HTR-8/SVneo (cell line): ENCODE measurements around the gene SPRED2.

DNA sequence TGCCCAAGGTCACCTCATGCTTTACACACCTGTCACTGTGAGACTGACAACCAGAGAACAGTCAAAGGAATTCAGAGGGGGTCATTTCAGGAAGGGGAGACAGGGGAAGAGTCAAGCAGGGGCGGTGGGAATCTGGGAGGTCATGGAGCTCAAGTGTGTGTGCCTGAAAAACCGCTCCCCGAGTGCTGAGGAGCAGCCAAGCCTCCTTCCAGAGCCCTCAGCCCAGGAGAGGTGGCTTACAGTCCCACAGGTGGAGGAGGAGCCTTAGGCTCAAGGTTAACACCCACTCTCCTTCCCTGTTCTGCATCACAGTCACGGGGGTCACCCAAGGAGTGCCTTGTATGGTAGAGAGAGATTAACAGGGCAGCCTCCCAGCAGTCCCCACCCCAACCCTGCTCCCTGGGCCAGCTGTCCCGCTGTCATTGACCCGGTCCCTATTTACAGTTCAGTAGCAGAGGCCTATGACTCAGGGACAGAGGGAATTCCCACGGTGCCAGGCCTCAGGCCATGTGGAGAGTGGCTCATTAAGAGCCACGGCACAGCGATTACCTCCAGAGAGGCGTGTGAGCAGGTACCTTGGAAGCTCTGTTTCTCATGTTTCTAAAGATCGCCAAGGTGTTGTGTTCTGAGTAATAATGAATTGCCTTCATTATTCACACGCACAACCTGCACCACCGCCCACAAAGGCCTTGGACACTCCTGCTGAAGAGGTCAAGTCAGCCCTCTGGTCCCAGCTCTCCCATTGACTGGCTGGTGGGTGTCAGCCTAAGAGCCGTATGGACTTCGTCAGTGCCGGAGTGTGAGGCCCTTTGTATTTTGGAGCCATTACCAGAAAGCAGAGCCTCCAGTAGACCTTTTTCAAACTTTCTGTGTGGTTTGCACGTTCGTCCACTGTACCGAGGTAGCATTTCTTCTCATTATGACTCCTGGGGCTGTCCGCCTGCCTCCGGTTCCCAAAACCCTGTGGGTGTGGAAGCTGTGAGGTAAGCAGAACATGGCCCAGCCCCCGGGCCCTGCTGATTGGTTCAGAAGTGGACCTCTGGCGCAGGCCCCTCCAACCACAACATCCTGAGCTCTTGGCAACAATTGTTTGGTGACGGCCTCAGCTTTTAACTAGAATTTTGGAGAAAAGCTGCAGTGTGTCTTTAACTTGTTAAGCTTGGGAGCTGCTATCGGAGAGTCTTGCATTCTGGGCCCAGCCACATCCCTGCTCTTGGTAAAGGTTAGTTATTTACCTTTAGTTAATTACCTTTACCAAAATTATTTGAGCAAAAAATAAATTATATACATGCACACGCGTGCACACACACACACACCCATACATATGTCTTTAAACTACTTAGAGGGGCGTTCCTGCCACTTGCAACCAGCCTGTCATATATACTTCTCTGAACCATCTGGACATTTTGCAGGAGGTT lies 47.0 kb downstream of the SERTAD2 start:
- RRBS: 95% methylated on average over 2 of the region's 28 CpGs

DNA sequence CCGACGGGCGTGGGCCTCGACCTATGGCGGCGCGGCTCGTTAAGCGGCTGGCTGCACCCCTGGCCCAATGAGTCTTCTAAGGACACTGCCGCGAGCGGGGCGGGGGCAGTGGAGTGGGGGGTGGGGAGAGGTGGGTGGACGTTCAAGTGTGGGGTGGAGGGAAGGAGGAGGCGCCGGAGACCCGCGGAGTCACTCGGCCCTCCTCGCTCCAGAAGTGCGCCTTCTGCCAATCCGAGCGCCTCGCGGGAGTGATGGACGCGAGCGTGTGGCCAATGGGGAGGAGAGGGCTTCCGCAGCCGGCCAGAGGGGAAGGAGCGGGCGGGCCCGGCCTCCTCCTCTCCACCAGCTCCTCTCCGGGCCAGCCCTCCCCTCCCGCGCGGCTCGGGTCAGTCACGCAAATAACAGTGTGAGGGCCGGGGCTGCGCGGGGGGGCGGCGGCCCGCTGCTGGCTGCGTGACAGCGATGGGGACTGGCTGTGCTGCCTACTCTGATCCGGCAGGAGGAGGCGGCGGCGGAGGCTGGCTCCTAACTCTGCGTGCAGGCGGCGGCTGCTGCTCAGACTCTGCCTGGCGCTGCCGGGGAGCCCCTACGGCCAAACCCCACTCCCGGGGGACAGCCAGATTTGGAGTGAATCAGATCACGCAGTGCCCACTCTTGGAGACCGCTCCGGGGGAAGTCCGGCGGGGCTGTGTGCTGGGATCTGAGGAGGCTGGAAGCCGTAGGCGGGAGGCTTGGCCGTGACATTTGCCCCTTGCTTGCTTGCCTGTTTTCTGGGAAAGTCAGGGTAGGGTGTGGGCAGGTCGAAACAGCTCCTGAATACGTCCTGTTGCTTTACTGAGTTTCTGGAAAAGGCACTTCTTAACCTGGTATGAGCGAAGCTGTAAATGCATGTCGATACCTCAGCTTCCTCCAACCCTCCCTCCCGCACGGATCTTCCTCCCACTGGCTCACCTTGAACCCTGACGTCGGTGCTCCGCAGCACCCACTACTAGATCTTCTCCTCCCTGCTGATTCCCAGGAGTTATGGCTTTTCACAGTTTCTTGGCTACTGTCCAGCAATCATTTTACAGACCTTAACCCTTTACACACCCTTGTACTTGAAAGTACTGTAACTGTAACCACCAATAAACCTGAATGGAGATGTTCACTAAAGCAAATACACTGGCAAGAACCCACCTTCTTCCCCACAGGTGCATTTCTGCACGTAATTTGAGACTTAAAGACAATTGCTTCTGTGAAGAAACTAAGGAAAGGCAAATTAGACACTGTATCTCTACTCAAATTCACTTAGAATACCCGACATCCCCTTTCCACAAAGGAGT lies 97.9 kb upstream of the SERTAD2 start:
- RRBS: 1% methylated on average over 32 of the region's 77 CpGs

DNA sequence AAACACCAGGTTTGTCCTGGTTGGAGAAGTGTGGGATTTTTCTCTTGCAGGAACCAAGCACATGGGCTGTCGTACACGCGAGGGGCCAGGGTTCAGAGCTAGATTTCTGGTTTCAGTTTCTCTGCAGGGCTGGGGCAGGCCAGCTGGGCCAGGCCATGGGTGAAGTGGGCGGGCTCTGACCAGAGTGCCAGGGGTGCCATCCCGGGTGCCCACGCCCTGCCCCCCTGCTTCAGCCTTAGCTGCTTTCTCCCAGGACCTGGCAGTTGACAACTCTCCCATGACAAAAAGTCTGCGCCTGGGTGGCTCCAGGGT lies 51.3 kb upstream of the SLC1A4 start:
- RRBS: no CpG with 5 or more reads among the region's 7 CpGs

DNA sequence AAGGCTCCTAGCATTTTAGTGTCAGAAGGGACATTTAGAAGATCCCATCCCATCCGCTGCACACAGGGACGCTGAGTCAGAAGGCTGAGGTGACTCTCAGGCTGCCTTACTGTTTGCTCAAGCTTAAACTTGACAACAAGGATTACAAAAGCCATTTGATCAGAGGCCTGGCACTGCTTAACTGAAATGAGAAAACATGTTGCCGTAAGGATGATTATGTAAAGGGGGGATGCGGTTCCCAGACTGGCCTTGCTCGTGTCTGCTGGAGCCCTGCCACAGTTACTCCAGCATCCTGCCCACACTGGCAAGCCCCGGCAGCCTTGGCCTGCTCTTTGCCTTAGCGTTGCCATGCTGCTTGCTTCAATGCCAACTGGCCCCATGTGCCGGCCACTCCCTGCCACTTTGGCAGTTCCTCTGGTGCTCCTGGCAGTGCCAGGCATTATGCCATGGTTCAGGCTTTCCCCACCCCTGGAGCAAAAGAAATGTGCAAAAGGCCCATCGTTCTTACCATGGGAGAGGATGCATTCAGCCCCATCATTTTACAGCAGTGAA lies 45.5 kb upstream of the SLC1A4 start:
- RRBS: 87% methylated on average over 3 of the region's 9 CpGs

DNA sequence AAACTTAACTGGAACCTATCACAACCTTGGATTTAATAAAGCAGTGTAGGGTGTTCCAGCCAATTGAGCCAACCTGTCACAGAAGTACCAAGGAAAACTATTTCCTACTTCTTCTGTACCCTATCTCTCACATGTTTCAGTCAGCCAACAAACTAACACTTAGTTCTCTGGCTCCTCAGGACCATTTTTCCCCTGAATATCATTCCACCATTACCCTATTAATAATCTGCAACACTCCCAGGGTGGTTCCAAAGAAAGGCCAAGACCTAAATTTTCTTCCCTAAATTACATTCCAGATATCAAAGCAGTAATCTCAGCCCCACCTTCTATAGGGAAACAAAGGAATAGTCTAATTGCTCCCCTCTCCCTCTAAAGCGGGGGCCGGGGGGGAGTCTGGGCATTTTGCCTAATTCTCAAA lies 8.5 kb downstream of the RAB1A start:
- RRBS: no CpG with 5 or more reads among the region's 2 CpGs

GRCh38 chr2:65128506-65129194 lies 1.3 kb downstream of the RAB1A start:
- RRBS: no CpG with 5 or more reads among the region's 6 CpGs

DNA sequence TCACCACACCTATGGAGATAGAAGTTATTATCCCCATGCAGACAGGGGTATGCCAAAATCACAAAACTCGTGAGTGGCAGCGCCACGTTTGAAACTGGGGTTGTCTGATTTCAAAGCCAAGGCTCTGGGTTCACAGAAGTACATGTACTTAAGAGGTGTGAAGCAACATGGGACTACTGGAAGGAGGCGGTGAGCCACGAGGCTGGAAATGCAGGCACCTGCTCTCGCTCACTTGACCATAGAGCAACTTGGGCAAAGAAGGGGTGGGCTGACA lies 689 bp upstream of the ACTR2 start:
- RRBS: no CpG with 5 or more reads among the region's 6 CpGs

GRCh38 chr2:65268933-65269507 lies 41.4 kb downstream of the ACTR2 start:
- RRBS: no CpG with 5 or more reads among the region's 5 CpGs

GRCh38 chr2:65311520-65312471 lies 84.2 kb downstream of the ACTR2 start:
- RRBS: no CpG with 5 or more reads among the region's 20 CpGs

DNA sequence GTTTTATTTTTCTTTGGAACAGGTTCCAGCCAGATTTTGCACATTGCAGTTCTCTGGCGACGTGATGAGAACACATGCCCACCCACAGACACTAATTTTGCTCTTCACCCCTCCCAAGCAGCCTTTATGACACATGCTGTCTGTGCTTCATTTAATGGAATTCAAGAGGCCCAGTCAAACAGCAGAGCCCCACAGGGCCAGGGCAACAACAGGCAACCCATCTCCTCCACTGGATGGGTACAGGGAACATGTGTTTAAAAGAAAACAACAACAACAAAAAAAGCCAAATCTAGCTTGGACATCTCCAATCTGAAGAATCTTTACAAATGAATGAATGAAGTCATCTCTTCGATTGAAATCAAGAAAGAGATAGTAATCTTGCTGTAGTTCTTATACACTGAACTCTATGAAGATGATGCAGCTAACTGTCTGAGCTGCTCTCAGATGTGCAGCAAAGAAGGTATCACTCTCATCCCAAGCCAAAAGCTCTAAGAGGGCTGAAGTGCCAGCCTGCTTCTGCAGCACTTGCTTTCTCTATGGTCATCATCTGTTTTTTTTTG lies 70.6 kb downstream of the SPRED2 start:
- RRBS: no CpG with 5 or more reads among the region's 3 CpGs

DNA sequence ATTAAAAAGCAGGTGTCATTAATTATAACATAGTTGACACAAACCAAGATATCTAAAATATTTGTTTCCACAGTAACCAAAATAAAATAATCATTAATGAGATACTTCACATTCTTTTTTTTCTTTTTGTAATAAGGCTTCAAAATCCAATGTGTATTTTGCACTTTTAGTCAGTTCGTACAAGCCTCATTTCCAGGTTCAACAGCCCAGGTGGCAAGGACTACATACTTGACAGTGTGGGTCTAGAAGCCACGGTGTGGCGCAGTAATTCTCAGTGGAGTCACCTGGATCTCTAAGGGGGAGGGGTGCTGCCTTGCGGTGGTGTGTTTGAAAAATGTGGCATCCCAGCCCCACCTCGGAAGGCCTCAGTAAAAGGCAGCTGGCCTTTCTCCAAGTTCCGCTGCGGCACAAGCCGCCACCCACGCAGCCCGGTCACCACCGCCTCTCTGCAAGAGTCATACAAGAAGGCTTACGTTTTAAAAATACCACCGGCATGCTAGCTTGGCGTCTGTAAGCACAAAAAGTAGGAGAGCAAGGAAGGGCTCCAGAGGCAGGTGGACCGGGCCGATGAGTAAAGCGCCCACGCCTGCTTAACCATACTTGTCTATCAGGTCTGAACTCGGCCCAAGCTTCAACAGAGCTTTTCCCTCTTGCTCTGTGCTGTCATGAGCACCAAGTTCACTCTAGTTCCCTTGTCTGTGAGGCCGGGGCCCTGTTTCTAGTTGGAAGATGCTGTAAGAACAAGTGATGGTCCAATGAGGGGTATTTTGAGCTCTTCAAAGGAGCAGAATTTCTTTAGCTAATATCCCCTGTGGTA lies 49.6 kb downstream of the SPRED2 start:
- RRBS: 5% methylated on average over 3 of the region's 20 CpGs

- RRBS: 2% methylated on average over 16 of the region's 86 CpGs
These were observed at the start of gene SPRED2 for GRCh38 chr2:65431913-65432900. SPRED2 (minus strand) TSS chr2:65432599.

DNA sequence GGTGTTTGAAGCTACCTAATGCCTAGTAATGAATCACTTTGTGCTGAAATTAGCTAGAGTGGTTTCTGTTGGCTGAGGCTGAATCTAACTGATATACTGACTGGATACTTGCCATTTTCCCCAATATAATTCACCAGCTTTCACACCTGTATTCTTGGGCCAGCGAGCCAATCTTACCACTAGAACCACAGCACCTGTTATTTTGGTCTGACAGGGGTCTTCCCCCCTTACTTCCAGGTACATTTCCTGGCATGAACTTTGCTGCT lies 347.7 kb upstream of the SPRED2 start:
- RRBS: no CpG with 5 or more reads among the region's 1 CpG

DNA sequence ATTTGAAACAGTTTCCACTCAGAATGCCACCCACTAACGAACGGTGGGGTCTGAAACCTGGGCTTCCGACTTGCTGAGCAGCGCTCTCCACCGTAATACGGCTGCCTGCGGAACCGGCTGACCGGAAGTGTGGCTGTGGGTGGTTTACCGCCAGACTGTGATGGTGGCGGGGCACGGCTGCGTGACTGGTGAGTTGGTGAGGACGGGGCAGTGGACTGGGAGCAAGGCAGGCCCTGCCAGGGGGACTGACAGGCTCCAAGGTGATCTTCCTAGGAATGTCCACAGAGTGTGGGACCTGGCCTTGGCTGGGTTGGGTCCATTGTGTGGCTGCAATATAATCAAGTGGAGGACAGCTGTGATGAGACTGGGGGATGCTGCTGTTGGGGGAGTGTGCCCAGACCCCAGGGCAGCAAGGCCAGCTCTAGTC lies 357.6 kb upstream of the SPRED2 start:
- RRBS: no CpG with 5 or more reads among the region's 14 CpGs

- RRBS: no CpG with 5 or more reads among the region's 7 CpGs
These were observed 12.0 kb downstream of the MEIS1 start for GRCh38 chr2:66446954-66447262.

GRCh38 chr2:66574388-66575728 lies 139.9 kb downstream of the MEIS1 start:
- RRBS: no CpG with 5 or more reads among the region's 42 CpGs

DNA sequence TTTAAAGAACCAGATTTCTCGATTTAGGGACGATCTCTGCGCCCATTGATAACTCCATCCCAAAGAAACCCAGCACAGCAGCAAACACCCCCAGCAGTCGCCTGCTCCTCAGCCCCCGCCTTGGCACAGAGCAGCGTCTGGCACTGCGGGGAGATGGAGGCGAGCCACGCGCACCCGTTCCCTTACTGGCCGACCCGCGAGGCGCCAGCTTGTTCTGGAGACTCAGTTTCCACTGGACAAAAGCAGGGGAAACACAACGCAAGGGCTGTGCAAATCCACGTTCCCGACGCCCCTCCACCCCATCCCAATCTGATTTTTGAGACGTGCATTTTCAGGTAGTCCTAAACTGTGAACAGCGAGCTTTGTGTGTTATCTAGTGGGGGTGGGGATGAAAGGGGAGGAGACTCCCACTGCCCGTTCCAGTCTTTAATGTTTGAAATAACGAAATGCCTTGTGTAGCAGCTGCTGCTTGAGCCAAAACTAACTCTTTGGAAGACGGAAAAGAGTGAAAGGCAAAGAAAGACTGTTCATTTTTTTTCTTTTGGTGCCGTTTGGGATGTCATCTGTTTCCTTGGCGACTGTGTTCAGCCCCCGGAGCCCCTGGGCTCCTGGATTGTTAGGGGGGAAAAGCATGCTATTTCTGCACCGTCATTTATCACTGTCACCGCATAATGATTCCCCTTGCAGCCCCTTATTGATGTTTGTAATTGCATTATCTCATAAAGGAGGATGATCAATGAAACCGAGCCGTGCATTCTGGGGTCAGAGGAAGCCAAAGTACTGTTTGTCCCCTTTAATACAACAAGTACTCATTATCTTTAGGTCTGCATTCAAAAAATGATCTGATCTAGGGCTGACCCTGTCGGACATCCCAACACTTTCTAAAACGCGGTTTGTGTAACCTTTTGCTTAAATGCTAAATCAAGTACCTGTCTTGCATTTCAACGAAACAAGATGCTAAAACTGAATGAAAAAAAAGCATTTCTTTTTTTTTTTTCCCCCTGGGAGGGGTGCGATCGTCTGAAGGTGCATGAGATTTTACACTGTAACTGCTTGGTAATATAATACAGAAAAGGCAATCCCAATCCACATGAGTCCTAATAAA lies 143.5 kb downstream of the MEIS1 start:
- RRBS: no CpG with 5 or more reads among the region's 37 CpGs

- RRBS: no CpG with 5 or more reads among the region's 4 CpGs
These were observed 150.5 kb downstream of the MEIS1 start for GRCh38 chr2:66585351-66585901.

DNA sequence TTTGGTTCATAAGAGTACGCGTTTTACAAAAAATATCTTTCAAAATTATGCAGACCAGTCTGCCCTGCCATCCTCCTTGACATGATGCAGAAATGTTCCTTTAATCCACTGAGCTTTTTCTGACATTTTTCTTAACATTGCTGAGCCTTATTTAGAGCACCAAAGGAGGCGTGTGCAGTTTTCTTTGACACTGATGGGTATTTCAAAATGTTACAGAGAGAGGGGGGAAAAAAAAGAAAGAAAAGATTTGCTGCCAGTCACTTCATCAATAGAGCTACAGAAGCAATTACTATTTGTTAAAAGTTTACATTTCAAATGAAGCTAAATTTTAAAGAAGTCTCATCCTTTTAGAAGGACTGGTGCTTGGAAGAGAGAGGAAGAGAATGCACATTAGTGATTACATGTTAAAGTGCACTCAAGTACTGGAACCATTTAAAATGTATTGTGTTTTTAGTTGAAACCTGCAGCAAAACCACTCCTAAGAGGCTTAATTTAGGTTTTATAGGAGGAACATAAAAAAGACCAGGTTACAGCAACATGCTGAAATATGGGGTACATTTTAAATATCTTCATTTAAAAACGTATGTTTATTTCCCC lies 258.2 kb downstream of the MEIS1 start:
- RRBS: no CpG with 5 or more reads among the region's 4 CpGs

DNA sequence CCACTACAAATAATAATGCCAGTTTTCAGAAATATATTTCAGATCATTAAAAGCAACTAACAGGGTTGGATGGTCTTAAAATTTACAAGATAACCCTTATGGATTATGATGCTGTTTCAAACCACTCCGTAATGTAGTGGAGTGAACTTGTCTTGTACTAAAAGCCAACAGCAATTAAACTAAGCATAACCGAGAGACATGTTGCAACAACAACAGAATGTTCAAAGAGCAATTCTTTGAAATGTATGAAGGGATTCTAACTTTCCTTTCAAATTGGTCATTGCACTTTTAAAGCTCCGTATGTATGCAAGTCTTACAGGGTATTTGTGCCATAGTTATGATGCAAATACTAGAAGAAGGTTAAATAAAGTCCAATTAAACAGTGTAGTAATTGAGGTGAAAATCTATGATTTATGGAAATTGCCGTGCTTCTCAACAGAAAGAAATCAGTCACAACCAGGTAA lies 341.2 kb upstream of the ETAA1 start:
- RRBS: no CpG with 5 or more reads among the region's 4 CpGs